Adrenal gland (tissue), 7 donors: ENCODE data around the gene CCDC33.

DNA sequence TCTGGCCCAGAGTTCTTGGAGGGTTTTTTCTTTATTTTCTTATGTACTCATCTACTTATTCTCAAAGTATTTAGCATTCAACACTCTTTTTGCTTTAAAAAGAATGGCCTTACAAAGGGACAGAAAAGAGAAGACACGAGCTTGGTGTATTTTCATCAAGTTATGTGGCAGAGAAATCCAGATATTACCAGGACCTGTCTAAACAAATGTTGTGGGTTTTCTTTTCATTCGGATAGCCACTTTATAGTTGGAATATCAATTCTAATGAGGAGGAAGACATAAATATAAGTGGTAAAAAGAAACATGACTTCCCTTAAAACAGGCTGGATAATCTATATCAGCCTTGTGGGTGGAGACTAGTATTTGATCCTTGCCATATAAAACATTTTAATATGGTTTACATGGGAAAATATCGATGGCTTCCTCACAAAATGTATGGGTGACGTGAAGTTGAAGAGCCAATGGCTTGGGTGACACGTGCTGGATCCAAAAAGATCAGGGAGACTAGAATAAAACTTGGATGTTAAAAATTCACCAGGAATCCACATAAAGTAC is 29.5 kb upstream of the NR2E3 start:
- PRO-cap, 3 experiments, result no peak in any of the 3 experiments
- RAMPAGE, long total RNA, 4 experiments, result no peak in any of the 4 experiments
- RRBS, result no CpG with 5 or more reads among the region's 5 CpGs

- PRO-cap, 3 experiments, result no peak in any of the 3 experiments
- RAMPAGE, long total RNA, 4 experiments, result no peak in any of the 4 experiments
- RRBS, result no CpG with 5 or more reads among the region's 4 CpGs
These were observed 115.0 kb downstream of the NR2E3 start for GRCh38 chr15:71925395-71925750.

GRCh38 chr15:72227931-72228061 is 3.2 kb downstream of the PKM start:
- PRO-cap, 3 experiments, result no peak in any of the 3 experiments
- RAMPAGE, long total RNA, 4 experiments, result no peak in any of the 4 experiments
- RRBS, result no CpG with 5 or more reads among the region's 2 CpGs

DNA sequence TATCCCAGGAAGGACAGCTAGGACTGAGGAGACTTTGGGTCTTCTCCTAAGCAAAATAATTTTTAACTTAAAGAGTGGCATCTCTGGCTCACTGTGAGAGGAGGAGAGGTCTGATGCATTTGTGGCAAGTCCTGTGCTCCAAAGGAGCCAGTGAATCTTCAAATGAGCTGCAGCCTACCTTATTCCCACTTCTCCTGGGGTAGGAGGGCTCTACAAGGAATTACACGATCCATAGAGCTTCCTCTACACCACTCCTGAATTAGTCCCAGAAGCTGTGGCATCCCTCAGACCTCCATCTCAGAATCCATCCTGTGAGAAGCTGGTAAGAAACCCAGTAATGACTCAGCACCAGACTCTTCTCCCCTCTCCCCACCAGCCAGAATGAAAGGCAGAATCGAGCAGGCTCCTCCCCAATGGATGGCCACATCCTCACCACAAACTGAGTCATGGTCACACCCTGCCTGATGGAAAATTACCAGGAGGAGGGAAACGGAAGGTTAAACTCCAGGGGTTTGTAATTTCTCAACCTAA is 6.3 kb upstream of the PKM start:
- PRO-cap, 3 experiments, result peak in 3 of 3 experiments; most common plus-strand start position 464 of the sequence (in 1); most common minus-strand start position 383 of the sequence (in 2)
- RAMPAGE, long total RNA, 4 experiments, result no peak in any of the 4 experiments
- RRBS, result no CpG with 5 or more reads among the region's 3 CpGs

DNA sequence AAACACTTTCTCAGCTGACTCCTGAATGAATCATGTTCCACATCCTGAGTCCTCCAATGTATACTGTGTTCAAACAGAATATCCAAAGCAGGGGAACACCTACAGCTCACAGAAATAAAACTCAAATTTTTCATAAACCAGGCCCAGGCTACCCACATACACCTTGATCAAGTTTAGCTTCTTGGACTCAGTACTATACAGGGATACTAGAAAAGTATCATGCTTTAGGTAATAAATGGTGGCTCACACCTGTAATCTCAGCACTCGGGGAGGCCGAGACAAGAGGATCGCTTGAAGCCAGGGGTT is 5.7 kb downstream of the HEXA start:
- PRO-cap, 3 experiments, result peak in 1 of 3 experiments; most common plus-strand start position 76 of the sequence (in 1)
- RAMPAGE, long total RNA, 4 experiments, result no peak in any of the 4 experiments
- RRBS, result no CpG with 5 or more reads among the region's 3 CpGs

- PRO-cap, 3 experiments, result no peak in any of the 3 experiments
- RAMPAGE, long total RNA, 4 experiments, result no peak in any of the 4 experiments
- RRBS, result no CpG with 5 or more reads among the region's 1 CpG
These were observed 23.3 kb downstream of the ARIH1 start for GRCh38 chr15:72497471-72497844.

DNA sequence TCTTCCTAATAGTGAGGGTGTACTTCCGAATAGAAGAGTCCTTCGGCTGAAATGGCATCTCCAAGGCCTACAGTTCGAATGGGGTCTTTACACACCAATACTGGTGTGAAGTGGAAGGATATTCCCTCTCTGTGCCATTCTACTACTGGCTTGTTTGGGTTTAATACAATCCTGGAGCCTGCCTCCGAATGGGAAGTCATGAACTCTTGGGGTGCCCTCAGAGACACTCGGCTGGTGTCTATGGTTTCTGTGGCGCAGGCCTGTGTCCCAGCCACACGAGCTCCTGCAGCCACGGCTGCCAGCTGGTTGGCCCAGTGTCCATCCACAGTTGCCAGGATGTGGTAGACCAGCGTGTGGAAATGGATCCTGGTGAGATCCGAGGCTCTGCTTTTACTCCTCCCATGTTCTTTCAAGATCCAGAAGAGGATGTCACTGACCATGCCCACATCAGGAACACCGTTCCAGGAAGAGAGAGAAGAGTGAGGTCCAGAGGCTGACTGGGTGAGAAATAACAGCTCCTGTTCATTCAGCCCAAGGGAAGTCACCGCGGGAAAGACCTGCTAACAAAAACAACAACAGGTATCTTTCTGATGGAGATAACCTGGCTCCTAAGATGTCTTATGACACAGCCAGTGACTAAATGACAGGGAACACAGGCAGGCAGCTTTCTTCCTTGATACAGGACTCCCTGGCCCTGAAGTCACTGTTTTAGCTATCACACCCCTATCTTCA is 31.1 kb downstream of the ADPGK start:
- PRO-cap, 3 experiments, result no peak in any of the 3 experiments
- RAMPAGE, long total RNA, 4 experiments, result start-site peak on the minus strand in 1 of 4 experiments, centred at positions 113 to 399 of the sequence, 6 to 8 reads per replicate
- RRBS, result no CpG with 5 or more reads among the region's 13 CpGs

- PRO-cap, 3 experiments, result no peak in any of the 3 experiments
- RAMPAGE, long total RNA, 4 experiments, result no peak in any of the 4 experiments
- RRBS, result 100% methylated on average over 1 of the region's 7 CpGs
These were observed 54.0 kb upstream of the NEO1 start for GRCh38 chr15:72998189-72998681.

DNA sequence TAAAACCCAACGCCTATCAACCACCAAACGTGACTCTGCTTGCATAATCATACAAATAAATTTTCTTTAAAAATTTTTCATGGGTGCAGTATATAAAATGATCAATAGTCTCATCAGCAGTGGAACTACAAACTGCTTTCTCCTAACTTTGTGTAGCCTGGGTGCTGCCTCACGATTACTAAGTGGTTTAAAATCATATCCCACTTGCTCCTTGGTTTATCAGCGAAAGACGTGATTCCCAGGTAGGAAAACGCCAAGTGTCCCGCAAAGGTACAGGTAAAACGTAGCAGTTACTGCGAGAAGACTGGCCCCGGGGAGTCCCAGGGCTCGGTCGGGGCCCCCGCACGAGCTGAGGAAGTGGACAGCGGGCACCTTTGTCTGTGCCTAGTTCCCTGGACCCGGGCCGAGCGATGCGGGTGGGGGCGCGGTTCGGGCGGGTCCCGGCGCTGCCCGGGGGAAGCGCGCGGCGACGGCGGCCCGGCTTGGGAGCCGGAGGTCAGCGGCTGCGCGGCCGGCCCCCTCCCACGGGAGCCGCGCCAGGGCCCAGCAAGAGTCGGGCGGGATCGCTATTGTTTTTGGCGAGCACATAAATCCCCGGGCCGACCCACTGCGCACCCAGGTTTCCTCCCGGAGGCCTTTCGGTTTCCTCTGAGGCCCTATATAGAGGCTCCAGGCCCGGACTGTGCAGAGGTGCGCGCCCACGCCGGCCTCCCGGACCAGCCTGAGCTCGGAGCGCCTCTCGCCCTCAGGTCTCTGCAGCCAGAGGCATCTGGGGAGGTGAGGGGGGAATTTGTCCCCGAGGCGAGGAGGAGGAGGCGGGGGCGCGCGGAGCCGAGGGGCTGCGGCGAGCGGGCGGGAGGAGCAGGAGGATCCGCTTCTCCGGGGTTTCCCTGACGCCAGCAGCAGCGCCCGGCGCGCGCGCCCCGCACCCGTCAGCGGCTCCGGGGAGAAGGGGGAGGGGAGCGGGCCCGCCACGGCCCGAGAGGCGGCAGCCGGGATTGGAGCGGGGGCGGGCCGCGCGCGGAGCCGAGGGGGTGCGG is 727 bp upstream of the NEO1 start:
- PRO-cap, 3 experiments, result peak in 3 of 3 experiments; most common plus-strand start position 687 of the sequence (in 2); most common minus-strand start position 351 of the sequence (in 1)
- RAMPAGE, long total RNA, 4 experiments, result no peak in any of the 4 experiments
- RRBS, result under 1% methylated on average over 40 of the region's 97 CpGs

- PRO-cap, 3 experiments, result no peak in any of the 3 experiments
- RAMPAGE, long total RNA, 4 experiments, result no peak in any of the 4 experiments
- RRBS, result no CpG with 5 or more reads among the region's 7 CpGs
These were observed 2.3 kb downstream of the NEO1 start for GRCh38 chr15:73054382-73055189.

DNA sequence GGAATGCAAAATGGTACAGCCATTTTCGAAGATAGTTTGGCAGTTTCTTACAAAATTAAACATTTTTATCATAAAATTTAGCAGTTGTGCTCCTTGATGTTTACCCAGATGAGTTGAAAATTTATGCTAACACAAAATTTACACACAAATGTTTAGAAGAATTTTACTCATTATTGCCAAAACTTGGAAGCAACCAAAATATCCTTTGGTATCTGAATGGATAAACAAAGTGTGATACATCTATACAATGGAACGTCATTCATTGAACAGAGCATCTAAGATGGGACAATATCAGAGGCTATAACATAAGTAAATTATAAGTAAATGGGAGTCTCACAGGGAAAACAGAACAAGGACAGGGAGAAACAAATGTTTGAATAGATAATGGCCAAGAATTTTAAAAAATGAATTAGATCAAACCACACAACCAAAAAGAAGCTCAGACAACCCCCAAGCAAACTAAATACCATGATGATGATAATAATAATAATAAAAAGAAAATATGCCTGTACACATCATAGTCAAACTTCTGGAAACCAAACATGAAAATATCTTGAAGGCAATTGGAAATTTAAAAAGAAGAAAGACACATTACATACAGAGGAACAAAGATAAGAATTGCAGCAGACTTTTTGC is 133.4 kb downstream of the NEO1 start:
- PRO-cap, 3 experiments, result no peak in any of the 3 experiments
- RAMPAGE, long total RNA, 4 experiments, result no peak in any of the 4 experiments
- RRBS, result no CpG with 5 or more reads among the region's 2 CpGs

DNA sequence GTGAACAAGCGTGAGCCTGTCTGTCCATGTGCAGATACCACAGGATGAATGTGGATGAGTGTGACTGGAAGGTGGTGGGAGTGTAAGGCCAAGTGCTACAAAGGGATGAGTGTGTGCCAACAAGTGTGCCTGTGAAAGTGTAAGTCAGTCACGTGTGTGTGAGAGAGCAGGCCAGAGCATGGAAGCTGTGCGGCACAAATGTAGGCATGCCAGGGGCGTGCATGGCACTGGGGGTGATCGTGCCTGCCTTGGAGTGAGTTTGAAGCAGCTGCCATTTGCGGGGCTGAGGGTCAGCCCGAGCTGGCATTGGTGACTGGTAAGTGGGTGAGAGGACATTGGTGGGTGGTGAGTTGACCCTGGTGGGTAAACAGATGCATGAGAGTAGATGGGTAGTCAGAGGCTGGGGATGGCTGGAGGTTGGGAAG is 24.5 kb downstream of the CD276 start:
- PRO-cap, 3 experiments, result no peak in any of the 3 experiments
- RAMPAGE, long total RNA, 4 experiments, result no peak in any of the 4 experiments
- RRBS, result no CpG with 5 or more reads among the region's 7 CpGs

DNA sequence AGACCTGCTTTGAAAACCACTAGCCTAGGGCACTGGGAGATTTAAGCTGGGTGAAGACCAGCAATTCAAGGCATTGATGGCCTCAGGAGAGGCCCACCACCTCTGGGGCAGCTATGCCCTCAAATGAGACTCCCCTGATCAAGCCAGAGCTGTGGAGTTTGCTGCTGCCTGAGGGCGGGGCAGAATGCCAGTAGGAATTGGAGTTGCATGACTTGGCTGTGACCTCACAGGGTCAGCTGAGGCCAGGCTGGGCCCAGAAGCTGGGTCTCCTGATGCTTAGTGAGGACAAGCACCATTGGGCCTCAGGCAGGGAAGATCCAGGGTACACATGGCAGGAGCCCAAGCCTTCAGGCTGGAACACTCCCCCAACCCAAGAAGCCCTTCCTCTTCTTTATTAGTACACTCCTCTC is 10.2 kb downstream of the INSYN1 start:
- PRO-cap, 3 experiments, result no peak in any of the 3 experiments
- RAMPAGE, long total RNA, 4 experiments, result no peak in any of the 4 experiments
- RRBS, result no CpG with 5 or more reads among the region's 1 CpG

DNA sequence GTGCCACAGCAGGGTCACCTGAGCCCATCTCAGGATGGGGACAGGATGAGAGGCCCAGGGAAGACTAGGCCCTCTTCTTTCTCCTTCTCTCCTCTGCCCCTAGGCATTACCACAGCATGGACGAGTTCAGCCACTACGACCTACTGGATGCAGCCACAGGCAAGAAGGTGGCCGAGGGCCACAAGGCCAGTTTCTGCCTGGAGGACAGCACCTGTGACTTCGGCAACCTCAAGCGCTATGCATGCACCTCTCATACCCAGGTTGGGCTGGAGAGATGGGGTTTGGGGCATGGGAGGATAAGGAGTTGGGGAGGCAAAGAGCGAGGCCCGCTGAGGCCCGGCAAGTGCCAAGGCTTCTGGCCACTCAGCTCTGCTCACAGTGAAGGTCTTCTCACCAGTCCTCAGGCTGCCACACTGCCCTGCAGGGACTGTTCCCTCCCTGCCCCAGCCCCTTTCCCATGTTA is 20.7 kb downstream of the LOXL1 start:
- PRO-cap, 3 experiments, result no peak in any of the 3 experiments
- RAMPAGE, long total RNA, 4 experiments, result start-site peak on the plus strand in 2 of 4 experiments, centred at positions 163 to 189 of the sequence, 5 to 9 reads per replicate
- RRBS, result no CpG with 5 or more reads among the region's 8 CpGs

GRCh38 chr15:73996948-73997346 is 2.4 kb downstream of the PML start:
- PRO-cap, 3 experiments, result peak in 2 of 3 experiments; most common plus-strand start chr15:73997219 (in 1); most common minus-strand start chr15:73997061 (in 1)
- RAMPAGE, long total RNA, 4 experiments, result no peak in any of the 4 experiments
- RRBS, result no CpG with 5 or more reads among the region's 5 CpGs

GRCh38 chr15:74136935-74137603 is 6.7 kb downstream of the ISLR2 start:
- PRO-cap, 3 experiments, result no peak in any of the 3 experiments
- RAMPAGE, long total RNA, 4 experiments, result no peak in any of the 4 experiments
- RRBS, result no CpG with 5 or more reads among the region's 13 CpGs

DNA sequence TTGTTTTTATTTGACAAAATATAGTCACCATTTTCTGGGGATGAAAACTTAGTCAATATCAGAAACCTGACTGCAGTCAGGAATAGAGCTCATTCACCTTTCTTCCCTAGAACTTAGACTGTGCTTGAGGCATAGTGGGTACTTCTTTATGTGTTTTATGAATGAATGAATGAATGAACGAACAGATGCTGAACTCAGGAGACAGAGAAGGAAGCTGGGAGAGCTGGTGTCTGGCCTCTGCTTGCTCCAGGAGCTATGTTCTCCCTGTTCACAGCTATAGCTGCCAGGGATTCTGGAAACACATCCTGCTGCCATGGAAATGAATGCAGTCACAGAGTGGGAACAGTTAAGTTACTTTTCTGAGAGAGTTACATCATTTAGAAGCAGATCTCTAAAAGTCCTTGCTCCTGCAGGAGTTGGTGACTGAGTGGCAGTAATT is 17.0 kb upstream of the ISLR start:
- PRO-cap, 3 experiments, result no peak in any of the 3 experiments
- RAMPAGE, long total RNA, 4 experiments, result no peak in any of the 4 experiments
- RRBS, result no CpG with 5 or more reads among the region's 1 CpG

- PRO-cap, 3 experiments, result no peak in any of the 3 experiments
- RAMPAGE, long total RNA, 4 experiments, result no peak in any of the 4 experiments
- RRBS, result no CpG with 5 or more reads among the region's 13 CpGs
These were observed 1.4 kb upstream of the STRA6 start for GRCh38 chr15:74203820-74204556.

DNA sequence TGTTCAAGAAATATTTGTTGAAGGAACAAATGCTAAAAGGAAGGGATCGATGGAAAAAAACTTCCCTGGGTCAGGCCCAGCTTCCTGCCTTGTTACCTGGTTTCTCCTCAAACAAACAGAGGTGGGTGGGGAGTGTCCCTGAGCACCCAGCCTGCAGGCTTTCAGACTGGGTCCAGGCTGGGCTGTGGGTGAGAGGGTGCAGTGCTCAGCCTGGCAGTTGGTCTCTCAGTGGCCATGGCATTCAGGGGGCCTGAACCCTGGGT is 14.4 kb upstream of the STRA6 start:
- PRO-cap, 3 experiments, result no peak in any of the 3 experiments
- RAMPAGE, long total RNA, 4 experiments, result no peak in any of the 4 experiments
- RRBS, result no CpG with 5 or more reads among the region's 1 CpG

DNA sequence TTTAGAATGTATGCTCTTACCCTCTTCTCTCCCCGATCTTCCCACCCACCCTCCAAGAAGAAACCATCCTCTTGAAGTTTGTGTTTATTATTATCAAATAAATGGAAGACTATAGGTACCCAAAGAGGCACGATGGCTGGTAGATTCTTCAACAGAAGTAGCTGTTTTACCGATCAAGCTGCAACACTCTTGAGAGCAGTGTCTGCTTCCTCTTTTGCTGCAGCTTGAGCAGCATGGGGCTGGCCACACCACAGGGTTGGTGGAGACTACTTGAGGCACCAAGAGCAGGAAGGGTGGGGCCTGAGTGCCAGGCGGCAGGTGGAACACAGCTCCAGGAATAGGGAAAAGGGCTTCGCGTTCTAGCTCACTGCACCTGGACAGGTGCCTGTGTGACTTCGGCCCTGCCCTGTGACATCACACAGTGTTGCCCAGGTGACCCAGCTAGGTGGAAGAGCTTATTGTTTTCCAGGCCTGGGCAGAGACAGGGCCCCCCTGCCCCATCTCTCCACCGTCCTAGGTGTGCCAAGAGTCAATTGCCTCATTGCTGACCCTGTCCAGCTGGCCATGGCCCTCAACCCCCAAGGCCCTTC is at the start of gene CCDC33:
Gene CCDC33 (plus strand): TSS at position 458 of the 590 bp plus-strand sequence.
- PRO-cap, 3 experiments, result no peak in any of the 3 experiments
- RAMPAGE, long total RNA, 4 experiments, result no peak in any of the 4 experiments
- RRBS, result no CpG with 5 or more reads among the region's 8 CpGs